AG04449 (cell line): ENCODE results near the genes SLC30A9, BEND4, COX7B2, ATP10D and CNGA1.

GRCh38 chr4:41881234-41881560, 54.0 kb upstream of the TMEM33 start:
- RRBS = 3% methylated on average over 13 of the region's 21 CpGs

DNA sequence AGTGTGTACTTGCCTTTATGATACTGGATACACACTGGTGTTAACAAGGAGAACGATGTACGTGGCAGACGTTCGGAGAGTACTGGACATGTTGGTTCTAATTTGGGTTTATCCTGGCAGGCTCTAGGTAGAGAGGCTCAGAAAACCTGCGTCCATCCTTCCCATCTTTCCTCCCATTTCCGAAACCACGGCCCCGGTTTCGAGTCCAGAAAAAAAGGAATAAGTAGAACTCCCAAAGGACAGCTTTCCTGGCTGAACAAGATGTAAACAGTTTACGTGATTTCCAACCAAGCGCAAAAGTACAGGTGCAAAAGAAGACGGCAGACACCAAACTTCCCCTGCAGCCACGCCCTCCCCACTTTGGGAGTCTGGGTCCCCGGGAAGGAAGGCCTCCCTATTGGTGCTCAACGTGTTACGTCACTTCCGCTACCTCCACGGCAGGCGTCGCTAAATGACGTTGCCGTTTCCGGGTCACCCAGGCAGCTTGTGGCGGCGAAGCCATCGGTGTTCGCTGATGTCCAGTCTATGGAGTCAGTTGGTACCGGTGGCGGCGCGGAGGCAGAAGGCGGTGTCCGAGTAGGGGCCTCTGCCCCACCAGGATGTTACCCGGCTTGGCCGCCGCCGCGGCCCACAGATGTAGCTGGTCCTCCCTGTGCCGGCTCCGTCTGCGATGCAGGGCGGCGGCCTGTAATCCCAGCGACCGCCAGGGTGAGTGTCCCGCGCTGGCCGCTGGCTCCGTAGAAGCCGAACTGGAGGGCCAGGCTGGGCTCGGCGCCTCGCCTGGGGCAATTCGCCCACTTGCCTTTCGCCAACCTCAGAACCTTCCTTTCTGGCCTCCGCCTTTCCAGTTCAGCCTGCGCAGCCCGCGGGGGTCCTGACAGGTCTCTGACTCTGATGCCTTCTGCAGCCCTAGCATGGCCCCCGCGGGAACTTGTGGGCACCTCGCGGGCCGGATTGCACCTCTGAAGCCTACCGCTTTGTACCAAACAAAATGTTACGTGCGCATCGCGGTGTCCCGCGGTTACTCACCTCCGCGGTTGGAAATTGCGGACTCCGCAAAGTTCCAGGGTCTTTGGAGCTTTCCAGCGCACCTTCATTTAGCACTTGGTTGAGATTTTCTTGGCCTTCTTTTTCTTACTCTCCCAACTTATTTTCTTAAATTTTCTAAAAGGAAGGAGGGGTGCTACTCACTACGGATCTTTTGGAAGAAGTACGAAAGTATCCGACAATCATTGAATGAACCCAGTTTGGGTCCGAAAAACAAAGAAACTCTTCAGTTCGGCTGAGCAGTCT, at the start of gene SLC30A9:
Gene SLC30A9, plus strand, starts transcription at position 478 of the 1,293 bp plus-strand sequence.
- RRBS = 2% methylated on average over 23 of the region's 81 CpGs

GRCh38 chr4:42151582-42151999, 864 bp downstream of the BEND4 start:
- RRBS = 3% methylated on average over 36 of the region's 65 CpGs

- RRBS = 7% methylated on average over 16 of the region's 94 CpGs
These were observed at the start of gene BEND4 for GRCh38 chr4:42152000-42153016. Gene BEND4, minus strand, starts transcription at chr4:42152655.

DNA sequence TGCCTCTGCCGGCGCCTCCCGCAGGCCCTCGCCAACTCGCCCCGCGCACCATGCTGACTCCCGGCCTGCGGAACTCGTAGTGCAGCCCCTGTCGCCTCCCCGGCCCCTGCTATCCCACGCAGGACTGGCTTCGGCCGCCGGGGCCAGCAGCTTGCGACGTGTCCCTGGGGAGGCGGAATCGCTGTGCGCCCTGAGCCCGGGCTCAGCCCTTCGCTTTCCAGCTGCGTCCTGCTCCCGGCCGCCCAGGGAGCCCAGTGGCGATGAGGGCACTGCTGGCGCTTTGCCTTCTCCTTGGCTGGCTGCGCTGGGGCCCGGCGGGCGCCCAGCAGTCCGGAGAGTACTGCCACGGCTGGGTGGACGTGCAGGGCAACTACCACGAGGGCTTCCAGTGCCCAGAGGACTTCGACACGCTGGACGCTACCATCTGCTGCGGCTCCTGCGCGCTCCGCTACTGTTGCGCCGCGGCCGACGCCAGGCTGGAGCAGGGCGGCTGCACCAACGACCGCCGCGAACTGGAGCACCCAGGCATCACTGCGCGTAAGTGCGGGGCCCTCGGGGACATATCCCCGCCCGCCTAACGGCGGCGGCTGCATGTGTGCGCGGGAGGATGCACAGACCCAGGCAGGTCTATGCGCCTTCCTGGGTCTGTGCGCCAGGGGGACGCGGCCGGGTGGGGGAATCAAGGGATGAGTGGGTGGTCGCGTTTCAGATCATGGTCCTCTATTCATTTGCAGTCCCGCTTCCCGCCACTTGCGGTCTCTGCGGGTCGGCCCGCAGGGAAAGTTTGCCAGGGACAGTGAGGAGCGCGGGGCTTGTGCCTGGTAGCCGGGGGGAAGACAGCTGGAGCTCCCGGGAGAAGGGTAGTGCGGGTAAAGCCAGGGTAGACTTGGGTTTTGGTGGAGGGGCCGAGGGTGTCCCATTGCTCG, 772 bp downstream of the SHISA3 start:
- RRBS = 3% methylated on average over 27 of the region's 84 CpGs

DNA sequence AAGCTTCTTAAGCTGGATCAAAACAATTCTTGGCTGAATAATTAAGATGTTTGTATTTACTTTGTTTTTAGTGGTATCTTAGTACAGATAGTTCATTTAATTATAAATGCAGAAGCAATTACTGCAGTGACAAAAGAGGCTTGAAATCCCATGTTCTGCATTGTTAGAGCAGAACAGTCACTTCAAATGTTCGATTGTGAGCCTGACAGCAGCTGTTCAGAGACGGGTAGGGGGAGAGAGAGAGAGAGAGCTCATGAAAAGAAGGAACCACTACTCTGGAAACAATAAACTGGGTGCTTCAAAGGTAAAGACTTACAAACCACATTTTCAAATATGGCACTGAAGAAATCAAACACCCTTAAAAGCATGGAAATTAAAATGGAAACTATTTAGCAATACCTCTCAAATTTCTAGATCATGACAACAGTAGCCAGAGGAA, 20.7 kb downstream of the ATP8A1 start:
- RRBS = no CpG with 5 or more reads among the region's 2 CpGs

GRCh38 chr4:42671272-42671927, 14.5 kb upstream of the ATP8A1 start:
- RRBS = no CpG with 5 or more reads among the region's 4 CpGs

DNA sequence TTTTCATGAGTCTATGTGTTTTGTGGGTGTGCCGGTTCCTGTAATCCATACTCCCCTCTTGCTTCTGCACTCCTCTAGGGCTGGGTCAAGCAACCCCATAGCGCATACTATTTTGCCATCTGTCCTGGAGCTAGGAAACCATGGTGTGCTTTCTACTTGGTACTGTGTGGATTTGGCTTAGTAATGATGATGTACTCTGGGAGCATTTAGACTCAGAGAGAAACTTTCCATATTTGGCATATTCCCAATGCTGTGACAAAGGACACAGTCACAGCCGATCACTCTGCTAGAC, 86.2 kb upstream of the GRXCR1 start:
- RRBS = no CpG with 5 or more reads among the region's 3 CpGs

- RRBS = 4% methylated on average over 63 of the region's 122 CpGs
These were observed 985 bp downstream of the KCTD8 start for GRCh38 chr4:44447216-44448432.

DNA sequence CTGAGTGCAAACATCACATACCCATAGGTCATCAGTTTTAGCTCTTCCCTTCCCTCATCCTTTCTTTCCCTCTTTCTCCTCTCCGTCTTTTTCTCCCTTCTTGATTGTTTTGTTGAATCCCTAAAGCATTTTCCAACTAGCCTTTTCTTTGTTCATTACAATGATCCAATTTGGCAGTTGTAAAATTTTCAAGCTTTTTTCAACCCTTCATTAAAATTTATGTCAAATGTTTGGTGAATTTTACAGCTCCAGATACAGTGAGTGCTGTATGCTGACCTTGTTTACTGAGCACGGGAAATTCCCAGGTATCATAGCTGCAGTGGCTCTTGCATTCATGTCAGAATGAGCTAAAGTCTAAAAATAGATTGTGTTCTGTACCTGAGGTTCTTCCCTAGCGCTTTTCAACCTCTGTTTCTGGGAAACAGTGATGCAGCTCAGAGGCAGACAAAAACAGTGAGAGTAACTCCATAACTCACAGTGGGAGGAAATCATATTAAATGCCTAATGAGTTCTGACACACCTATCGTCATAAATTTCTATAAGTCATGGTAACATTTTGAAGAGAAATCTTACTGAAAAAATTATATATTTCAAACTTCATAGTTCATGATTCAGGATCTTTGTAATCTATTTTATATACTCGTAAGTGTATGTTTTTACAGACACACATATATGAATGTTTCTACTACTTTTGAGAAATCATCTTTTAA, 393.8 kb upstream of the GNPDA2 start:
- RRBS = no CpG with 5 or more reads among the region's 5 CpGs

GRCh38 chr4:46909132-46909481, at the start of gene COX7B2:
Gene COX7B2, minus strand, starts transcription at chr4:46909245.
- RRBS = no CpG with 5 or more reads among the region's 12 CpGs

DNA sequence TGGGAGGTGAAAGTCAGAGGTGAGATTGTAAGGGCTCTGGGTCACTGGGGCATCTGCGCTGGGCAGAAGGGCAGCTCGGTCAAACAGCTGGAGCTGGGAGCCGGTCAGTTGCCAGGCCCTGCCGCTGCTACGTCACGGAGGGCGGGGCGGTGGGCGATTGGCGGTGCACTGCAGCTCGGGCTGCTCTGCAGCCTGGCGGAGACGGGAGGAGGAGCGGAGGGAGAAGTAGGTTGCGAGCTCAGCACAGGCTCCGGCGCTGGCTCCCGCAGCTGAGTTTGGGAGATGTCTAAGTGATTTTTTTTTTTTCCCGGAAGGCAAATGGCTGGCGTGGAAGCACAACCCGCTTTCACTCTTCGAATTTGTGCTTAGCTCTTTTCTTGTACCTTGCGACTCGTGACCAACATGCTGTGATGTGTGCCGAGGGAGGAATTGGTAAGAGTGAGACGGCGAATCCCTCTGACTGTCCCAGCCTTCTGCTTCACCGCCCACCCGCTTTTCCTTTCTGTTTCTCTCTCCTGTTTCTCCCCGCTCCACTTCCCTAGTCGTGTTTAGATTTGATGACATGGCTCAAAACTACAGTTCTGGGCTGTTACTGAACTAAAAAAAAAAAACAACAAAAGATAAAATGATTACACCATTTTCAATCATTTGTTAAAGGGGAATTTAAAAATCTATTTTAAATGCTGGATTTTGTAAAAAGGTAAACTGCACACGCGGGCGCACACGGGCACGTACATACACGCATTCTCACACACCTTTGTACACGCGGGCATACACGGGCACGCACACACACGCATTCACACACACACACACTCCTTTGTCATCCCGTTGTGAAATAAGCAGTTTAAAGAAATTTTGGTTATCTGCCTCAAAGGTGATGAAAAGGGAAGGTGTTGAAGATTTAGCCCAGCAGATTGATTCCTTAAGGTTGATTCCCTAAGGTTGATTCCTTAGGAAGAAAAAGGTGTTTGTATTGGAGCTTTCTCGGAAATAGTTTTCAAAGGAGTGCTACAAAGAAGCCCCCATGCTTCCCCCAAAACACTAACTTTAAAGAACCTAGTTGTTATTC, at the start of gene ATP10D:
Gene ATP10D, plus strand, starts transcription at position 188 of the 1,069 bp plus-strand sequence.
- RRBS = 0% methylated on average over 3 of the region's 44 CpGs

GRCh38 chr4:47486187-47486789, 1.2 kb downstream of the ATP10D start:
- RRBS = no CpG with 5 or more reads among the region's 7 CpGs

- RRBS = no CpG with 5 or more reads among the region's 4 CpGs
These were observed 63.2 kb downstream of the ATP10D start for GRCh38 chr4:47548318-47548608.

DNA sequence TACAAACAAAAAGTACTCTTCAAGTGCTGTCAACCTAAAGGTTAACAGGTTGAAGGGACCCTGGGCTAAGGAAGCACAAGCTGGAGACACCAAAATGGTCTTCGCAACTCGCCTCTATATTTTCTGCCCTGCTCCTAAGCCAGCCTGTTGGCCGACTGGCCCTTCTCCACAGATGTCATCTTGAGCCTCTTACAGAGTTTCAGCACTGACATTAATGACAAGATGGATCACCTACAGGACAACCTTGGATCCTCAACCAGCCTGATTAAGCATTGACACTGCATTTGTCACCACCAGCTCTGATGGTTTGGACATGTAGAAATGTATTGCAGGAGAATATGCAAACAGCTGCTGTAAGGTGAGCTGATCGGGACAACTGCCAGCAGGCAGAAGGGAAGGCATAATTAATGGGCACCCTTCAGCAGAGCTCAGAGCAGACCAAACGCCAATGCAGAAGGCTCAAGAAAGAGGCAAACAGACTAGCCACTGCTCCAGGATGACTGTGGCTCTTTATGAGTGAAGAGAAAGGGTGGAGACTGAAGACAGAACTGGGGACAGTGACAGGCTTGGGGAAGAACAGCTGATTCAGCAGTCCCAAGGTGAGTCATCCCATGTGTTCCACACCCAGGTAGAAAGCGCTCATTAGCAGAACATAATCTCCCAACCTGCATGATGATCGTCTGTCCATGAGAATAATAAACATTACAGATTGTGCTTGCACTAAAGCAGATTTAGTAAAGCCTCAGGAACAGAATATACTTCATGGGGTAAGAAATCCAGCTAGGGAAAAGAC, 6.8 kb downstream of the CORIN start:
- RRBS = no CpG with 5 or more reads among the region's 7 CpGs

- RRBS = 2% methylated on average over 14 of the region's 48 CpGs
These were observed at the start of gene CNGA1 for GRCh38 chr4:48015940-48016883. Gene CNGA1, minus strand, starts transcription at chr4:48016681.

GRCh38 chr4:48022174-48022394, 5.5 kb downstream of the NIPAL1 start:
- RRBS = no CpG with 5 or more reads among the region's 1 CpG

DNA sequence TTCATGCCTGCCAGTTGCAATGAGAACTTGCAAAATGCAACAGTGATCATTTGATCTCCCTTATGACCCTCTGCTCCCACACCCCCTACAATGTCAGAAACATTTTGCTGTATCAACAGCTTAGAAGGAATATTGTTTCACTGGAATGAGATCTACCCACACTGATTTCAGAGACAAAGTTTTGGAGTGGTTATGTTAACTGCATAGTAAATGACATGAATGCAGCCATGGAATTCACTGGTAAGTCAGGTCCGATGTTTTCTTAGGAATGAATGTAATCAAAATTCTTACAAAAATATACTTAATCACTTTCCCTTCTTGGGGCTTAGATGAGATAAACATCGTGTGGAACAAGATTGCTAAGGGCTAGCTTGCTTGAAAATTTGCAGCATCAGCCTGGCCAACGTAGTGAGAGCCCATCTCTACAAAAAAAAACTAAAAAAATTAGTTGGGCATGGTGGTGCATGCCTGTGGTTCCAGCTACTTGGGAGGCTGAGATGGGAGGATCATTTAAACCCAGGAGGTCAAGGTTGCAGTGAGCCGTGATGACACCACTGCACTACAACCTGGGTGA, 5.9 kb downstream of the NIPAL1 start:
- RRBS = no CpG with 5 or more reads among the region's 4 CpGs

DNA sequence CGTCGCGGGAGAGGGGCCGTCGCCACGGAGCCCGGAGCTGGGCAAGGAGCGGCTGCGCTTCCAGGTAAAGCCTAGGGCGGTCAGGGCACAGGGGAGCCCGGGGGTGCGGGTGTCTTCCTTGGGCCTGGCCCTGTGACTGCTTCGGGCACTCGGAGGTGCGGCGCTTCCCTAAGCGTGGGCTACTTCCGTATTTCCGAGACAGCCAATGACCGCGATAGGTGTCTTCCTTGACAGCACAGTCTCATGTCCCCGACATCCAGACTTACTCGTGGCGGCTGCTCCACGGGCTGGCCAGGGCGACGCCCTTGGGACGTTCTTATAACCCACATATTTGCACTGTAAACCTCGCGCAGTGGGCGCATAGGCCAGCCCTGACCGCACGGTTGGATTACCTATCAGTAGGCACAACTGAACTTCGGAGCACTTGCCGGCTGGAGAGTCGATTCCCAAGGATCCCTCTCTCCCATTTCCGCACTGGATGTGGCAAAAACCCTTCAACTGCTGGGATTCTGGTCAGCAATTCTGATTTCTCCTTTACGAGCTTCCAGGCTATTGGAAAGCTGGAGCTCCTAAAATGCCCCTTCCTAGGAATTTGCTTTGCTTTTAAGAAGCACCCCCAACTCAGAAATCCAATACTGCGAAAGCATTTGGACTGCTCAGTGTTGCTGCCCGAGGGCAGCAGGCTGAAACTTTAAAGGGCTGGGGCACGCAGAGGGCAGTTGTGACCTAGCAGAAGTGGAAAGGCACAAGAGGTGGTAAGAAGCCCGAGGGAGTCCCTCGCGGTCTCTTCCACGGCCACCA, 1.3 kb downstream of the ZAR1 start:
- RRBS = 7% methylated on average over 11 of the region's 45 CpGs